ENCODE measurements around a stretch of chr22.

GRCh38 chr22:35646531-35647133 lies 1.6 kb upstream of the APOL6 start:
- PRO-cap = no peak

DNA sequence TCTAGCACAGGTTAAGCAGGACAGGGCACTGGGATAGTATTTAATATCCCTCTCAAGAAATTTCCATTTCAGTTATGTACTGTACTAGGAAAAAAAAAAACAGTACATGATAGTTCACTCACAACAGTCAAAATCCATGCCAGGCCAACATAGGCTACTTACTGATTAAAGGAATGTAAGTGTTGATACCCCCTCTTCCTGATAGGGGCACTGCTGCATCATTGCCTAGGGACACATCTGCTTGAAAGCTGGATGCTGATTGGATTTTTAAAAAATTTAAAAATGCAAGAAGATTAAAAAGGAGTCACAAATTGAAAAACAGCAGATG lies 43.3 kb downstream of the APOL5 start:
- PRO-cap = no peak

DNA sequence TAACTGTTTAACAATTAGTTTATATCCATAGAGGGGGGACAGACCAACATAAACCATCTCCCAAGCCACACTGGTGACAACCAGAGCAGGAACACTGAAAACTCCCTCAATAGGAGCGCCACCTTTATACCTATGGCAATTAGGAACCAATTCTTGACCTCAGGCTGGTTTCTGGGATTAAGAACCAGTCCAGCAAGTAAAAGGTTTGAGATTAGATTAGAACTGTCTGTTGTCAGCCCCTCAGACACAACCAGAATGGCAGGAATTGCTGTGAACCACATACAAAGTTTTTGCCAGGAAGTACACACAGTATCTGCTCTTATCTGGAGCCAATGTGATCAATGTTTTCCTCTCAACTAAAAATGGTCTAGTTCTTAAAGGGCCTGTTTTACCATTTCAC lies 55.3 kb downstream of the RBFOX2 start:
- PRO-cap = no peak

DNA sequence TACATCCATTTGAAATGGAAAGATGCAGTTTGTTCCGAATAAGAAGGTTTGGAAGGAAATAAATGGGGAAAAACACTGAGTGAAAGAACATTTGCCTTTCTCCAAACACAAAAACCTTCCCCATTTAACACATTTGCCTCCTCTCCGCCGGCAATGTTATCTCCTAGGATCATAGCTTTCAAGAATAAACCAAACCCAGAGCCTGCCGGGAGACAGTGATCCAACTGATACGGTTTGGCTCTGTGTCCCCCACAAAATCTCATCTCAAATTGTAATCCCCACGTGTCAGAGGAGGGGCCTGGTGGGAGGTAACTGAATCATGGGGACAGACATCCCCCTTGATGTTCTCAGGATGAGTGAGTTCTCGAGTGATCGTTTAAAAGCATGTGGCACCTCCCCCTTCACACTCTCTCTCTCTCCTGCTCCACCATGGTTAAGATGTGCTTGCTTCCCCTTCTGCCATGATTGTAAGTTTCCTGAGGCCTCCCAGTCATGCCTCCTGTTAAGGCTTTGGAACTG lies 33.3 kb downstream of the RBFOX2 start:
- PRO-cap = no peak

- PRO-cap = no peak
These were observed 32.7 kb downstream of the RBFOX2 start for GRCh38 chr22:35995763-35996452.

GRCh38 chr22:36010022-36010648 lies 18.5 kb downstream of the RBFOX2 start:
- PRO-cap = no peak

DNA sequence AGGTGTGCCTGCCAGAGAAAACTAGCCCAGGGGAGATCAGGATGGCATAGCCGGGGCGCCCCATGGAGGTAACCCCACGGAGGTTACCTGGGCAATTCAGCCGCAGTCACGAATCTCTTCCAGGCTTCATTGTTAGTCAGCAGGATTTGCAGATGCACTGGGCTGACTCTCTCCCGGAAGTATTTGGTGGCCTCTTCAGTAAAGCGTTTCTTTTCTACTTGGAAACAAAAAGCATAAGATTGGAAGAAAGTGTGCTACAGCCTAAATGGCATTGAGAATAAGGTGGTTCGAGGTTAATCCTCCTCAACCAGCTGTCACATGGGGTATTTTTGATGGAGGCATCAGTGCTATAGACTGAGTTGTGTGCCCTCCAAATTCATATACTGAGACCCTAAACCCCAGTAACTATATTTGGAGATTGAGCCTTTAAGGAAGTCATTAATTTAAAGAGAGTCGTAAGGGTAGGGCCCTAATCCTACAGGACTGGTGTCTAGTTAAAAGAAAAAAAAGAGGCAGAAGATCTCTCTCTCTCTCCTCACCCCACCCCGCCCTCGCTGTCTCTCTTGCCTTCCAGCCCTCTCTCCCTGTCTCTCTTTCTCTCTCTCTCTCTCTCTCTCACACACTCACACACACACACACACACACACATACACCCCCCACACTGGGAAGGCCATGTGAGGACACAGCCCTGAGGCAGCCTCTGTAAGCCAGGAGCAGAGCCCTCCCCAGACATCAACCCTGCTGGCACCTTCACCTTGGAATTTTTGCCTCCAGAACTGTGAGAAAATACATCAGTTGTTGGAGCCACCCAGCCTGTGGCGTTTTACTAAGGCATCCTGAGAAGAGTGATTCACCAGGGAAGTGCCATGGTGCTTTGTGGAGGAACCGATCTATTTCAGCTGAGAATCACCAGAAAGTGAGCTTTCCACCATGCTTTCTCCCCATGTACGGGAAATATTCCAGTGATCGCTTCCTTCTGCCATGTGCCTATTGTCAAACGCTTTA lies 14.9 kb downstream of the APOL3 start:
- PRO-cap = no peak

DNA sequence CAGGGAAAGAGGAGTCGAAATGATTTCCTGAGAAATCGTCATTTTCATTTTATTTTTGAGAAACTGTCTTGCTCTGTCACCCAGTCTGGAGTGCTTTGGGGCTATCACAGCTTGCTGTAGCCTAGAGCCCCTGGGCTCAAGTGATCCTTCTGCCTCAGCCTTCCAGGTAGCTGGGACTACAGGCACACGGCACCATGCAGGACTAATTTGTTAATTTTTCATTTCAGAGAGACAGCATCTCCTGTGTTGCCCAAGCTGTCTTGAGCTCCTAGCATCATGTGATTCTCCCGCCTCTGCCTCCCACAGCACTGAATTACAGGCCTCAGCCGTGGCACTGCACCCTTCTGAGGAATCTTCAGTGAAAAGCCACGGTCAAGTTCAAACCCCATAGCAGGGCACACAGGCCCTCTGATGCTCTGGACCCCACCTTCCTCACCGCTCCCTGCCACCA lies 1.9 kb downstream of the APOL2 start:
- PRO-cap = no peak

DNA sequence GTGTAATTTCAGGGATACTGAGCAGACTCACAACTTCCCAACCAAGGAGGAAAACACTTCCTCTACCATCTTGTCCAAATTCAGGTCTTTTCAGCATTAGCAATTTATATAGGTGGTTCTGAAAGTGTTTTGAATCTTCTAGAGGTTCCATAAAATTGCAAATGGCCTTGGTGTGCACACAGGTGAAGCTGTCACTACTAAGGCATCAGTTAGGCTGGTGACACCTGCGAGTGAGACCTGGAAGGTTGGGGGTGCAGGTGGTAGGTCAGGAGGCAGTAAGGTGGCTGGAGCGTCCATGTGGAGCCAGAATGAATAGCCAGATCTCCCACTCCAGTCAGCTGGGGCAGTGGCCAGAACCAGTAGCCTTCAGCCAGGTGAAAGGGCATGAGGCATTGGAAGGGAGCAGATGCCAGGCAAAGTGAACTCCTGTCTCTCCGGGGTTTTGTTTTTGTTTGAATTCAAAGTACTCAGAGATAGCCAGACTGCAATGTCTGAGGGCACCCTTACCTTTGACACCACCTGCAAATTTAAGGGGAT lies 10.0 kb downstream of the APOL1 start:
- PRO-cap = no peak

- PRO-cap = no peak
These were observed 10.4 kb downstream of the APOL1 start for GRCh38 chr22:36263435-36263652.

GRCh38 chr22:36296658-36297515 lies 44.0 kb downstream of the APOL1 start:
- PRO-cap = no peak

- PRO-cap = no peak
These were observed 55.6 kb downstream of the MYH9 start for GRCh38 chr22:36332011-36332639.

DNA sequence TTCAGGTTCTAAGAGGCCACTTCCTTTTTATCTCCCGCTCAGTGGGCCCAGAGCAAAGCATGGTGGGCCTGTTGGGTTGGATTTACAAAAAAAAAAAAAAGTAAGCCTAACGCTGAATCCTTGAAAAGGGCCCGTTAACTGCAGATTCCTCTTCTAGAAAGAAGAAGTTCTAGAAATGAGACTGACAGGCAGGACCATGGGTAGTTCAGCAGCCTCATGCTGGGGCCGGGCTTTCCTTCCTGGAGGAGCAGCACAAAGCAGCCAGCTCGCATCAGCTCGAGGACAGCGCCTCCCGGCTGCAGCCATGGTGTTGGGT lies 53.8 kb downstream of the MYH9 start:
- PRO-cap = no peak

GRCh38 chr22:36357778-36358147 lies 30.0 kb downstream of the MYH9 start:
- PRO-cap = no peak

GRCh38 chr22:36359531-36360336 lies 28.0 kb downstream of the MYH9 start:
- PRO-cap = no peak

- PRO-cap = no peak
These were observed 13.1 kb downstream of the MYH9 start for GRCh38 chr22:36374534-36375181.

DNA sequence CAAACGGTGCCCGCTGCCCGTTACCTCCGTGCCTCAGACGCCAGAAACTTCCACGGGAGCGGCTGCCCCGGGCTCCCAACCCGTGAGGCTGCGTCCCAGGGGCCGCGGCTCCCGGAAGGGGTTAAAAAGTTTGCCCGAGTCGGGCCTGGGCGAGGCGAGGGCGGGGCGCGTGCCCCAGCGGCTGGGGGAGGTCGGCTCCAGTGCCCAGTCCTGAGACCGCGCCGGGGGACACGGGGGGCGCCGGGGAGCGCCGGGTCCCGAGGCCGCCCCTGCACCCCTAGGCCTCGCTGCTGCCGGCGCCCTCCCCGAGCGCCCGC lies 507 bp downstream of the MYH9 start:
- PRO-cap = no peak

DNA sequence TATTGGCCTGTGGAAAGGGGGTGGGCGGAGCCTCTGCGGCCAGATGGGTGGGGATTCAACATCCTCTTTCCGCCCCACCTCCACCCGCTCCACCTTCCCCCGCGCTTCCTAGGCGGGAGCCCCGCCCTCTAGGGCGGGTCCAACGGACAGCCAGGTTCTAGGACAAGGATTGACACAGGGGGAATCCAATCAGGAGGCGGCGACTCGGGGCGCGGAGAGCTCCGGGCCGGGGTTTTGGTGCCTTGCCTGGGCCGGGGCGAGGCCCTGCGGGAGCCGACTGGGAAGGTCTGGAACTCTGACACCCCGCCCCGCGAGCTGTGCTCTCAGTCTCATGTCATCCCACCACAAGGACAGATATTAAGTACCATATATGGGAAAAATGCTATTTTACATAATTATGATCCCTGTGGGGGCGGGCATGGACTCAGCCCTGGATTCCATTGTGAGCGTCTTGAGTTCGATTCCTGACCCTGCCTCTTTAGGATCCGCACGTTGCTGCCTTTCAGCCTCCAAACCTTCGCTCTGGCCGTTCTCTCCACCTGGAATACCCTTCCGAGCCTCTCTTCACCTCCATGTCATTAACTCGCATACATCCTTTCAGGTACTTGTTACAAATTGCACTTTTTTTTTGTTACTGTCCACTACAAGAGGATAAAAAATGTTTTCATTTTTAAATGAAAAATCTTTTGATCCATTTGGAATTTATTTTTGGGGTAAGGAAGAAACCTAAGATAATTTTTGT lies 539 bp upstream of the MYH9 start:
- PRO-cap = bidirectional peak, plus-strand start at position 245 of the sequence, minus-strand start outside the sequence

DNA sequence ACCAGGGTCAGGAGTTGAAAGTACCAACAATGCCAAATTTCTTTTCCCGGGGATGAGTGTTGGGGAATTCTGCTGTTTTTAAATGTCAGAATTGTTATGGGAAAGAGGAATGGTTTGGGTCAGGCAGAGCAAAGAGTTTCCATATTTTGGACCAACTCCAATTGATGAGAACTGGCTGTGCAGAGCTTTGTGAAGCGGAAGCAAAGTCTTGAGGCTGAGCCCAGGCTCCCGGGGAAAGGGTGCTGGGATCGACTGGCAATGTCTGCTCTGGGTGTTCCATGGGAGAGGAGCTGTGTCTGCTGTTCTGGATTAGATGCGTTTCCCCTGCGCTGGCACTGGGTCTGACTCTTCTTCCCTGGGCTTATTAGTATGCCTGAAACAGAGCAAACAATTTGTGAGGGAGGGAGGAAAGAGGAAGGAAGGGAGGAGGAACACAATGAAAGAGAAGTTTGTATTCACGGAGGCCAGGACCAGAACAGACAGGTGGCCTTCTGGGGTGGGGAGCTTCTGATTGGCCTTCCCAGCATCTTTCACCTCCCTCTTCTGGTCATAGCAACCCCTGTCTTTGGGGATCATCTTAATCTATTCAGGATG lies 36.1 kb downstream of the TXN2 start:
- PRO-cap = no peak

GRCh38 chr22:36448560-36449229 lies 32.7 kb downstream of the TXN2 start:
- PRO-cap = no peak

Measured in LUHMES (cell line).